Camera-type eye (tissue), 1 donor: ENCODE measurements around a stretch of chr7.

DNA sequence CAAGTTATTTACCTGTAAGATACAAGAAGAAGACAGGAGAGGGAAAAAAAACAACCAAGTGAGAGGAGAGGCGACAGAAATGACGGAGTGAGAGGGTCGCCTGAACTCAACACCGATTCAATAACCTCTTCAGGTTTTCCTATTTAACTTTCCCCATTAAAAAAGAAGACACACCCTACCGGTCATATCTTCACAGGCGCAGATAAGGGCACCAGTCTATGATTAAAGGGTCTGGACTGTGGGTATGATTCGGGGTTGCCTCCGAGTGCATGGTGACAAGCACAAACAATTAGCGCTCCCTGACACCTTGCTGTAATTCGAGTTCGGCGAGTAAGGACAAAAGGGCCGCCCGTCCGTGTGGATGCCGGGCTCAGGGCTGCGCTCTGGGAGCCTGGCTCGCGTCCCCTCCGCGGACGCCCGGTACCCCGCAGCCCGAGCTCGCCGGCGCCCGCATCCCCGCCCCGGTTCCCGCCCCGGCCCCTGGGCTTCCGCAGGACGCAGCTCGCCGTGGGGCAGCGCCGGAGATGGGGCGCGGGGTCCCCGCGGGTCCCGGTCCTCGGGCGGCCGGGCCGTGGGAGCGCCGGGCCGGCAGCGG is 111.9 kb upstream of the RHEB start:
- RAMPAGE, long total RNA = no peak

- RAMPAGE, long total RNA = no peak
Measured at GRCh38 chr7:151651493-151651947, 131.8 kb upstream of the RHEB start.

- RAMPAGE, long total RNA = no peak
Measured at GRCh38 chr7:151744905-151746194, 131.6 kb downstream of the PRKAG2 start.

- RAMPAGE, long total RNA = no peak
Measured at GRCh38 chr7:151748730-151749100, 128.2 kb downstream of the PRKAG2 start.

DNA sequence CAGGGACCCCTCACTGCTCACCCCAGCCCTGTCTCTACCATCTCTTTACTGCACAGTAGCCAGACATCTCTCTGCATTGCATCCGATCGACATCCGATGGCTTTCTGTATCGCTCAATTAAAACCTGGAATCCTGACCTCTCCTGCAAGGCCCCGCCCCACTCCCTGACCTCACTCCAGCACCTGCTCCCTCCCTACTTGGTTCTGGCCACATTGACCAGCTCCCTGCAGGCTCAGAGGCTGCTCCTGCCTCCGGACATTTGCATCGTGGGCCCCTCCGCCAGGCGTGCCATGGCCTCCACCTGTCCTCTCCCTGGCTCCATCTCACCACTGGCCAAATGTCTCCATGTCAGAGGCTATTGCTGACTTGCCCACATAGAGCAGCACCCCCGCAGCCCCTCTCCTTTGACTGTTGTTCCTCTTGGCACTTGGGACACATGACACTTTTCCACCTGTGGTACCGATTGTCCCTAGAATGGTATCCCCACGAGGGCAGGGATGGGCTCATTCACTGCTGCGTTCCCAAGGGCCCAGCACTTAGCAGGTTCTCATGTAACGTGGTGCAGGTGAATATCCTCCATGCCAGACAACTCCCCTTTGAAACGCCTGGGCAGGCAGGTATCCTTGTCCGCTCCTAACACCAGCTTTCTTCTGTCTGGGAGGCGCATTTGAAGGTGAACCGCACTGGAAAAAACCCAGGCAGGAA is 117.8 kb downstream of the PRKAG2 start:
- RAMPAGE, long total RNA = no peak

DNA sequence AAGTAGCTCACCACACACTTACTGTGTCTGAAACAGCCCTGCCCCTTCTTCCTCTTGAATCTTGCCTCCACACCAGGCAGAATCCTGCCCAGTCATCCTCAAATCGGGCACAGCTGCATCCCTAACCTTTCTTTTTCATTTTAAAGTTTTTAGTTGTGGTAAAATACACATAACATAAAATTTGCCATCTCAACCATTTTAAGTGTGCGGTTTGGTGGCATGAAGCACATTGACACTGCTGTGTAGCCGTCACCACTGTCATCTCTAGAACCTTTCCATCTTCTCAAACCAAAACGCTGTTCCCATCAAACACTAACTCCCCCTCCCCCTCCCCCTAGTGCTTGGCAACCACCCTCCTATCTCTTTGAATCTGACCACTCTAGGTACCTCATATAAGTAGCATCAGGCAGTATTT is 89.9 kb downstream of the PRKAG2 start:
- RAMPAGE, long total RNA = no peak

GRCh38 chr7:151790824-151791489 is 86.0 kb downstream of the PRKAG2 start:
- RAMPAGE, long total RNA = no peak

DNA sequence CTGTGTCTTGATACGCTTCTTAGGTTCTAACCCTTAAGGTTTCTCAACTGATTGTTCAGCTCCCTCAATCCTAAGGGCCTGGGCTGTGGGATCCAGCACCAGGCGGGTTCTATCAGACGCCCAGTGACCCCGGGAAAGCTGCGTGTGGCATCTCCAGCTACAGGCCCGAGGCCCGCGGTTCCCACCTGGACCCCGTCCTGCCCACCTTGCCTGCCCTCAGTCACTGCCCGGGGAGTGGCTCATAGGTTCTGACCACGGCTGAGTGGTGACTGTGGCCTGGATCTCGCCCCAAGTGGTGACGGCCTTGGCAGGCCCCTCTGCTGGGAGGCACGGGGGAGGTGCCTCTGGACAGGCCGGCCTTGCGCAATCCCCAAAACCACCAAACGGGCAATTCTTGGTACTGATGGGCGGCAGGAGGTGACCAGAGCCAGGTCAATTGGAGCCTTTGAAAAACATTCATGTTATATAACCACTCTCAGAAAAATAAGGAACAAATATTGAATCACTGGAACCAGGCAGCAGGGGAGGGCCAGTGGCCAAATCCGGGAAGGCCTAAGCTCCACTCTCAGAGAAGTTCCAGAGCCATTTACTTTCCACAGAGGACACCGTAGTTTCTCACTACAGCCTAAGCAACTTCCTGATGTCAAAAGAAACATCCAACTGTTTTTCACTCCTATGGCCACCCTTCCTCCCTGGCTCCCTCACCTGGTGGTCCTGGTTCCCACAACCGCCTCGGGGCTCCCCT is 83.4 kb downstream of the PRKAG2 start:
- RAMPAGE, long total RNA = no peak

DNA sequence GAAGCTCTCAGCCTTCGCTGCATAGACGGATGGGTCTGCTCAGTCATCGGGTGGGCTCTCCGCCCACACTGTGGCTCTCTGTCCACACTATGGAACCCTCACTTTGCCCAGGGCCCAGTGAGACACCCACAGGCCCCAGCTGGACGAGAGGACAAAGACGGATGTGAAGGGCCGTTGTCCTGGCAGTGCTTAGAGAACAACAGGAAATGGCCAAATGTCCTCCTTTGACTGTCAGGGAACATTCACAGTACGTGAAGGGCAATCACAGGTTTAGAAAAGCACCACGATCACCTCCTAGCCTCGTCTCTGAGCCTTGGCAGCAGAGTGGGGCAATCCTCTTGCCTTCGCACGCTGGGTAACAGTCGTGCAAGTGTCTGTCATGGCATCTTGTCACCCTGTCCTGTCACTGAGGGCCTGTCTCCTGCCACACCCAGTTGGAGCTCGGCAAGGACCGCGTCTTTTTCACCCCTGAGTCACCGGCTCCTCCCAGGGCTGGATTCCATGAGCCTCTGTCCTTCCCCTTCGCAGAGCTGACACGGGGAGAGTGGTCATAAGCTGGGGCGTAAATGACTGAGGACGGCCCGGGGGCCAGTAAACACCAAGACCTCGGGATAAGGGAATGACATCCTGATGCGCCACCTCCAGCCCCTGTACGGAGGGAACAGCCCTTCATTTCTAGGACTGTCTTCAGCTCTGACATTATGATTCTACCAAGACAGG is 80.6 kb downstream of the PRKAG2 start:
- RAMPAGE, long total RNA = no peak

DNA sequence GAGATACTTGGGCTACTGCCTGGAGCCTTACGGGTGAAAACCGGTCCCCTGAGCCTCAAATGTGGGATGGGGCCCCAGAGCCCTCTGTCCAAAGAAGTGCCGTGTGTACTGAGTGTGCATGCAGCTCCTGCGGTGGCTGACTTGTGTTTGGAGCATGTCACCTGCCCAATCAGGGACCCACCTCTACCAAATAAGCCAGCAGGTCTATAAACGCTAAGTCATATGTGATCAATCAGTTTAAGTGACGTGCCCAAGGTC is 57.3 kb downstream of the PRKAG2 start:
- RAMPAGE, long total RNA = no peak

- RAMPAGE, long total RNA = no peak
Measured at GRCh38 chr7:151849100-151849648, 27.7 kb downstream of the PRKAG2 start.

DNA sequence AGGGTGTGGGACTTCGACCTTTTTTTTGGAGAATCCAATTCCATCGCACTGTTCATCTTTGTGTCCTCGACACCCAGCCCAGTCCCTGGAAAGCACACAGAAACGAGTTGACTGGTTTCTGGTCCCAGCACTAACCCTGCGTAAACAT is 9.4 kb downstream of the PRKAG2 start:
- RAMPAGE, long total RNA = no peak

- RAMPAGE, long total RNA = no peak
Measured at GRCh38 chr7:152121605-152122384, 96.3 kb downstream of the GALNT11 start.

GRCh38 chr7:152144960-152145924 is 119.8 kb downstream of the GALNT11 start:
- RAMPAGE, long total RNA = no peak

DNA sequence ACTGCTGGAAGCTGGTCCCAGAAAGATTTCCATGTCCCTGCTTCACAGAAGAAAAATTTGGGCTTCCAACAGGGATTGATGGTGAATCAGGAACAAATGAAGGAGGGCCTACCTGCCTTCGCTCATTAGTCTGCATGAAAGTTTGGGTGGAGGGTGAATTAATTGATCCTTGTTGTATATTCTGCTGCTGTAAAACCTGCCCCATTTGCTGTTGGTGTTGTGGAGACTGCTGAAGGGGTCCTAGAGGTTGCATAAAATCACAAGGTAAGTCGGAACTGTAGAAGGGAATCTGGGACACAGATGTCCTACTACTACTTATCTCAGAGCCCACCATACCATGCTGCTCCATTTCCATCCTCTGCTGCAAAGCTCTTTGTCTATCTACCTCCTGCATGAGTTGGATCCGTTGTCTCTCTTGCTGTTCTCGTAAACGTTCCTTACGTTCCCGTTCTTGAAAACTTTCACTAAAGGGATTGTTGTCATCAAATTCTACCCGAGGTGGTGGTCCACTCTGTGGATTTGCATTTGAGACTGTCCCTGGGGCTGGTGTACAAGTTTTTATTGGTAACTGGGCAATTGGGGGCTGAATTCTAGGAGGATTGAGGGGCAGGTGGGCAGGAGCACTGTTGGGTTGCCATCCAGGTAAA is 137.6 kb downstream of the GALNT11 start:
- RAMPAGE, long total RNA = no peak

- RAMPAGE, long total RNA = no peak
Measured at GRCh38 chr7:152213573-152213920, 188.1 kb downstream of the GALNT11 start.

GRCh38 chr7:152397225-152397691 is 38.5 kb downstream of the KMT2C start:
- RAMPAGE, long total RNA = no peak

DNA sequence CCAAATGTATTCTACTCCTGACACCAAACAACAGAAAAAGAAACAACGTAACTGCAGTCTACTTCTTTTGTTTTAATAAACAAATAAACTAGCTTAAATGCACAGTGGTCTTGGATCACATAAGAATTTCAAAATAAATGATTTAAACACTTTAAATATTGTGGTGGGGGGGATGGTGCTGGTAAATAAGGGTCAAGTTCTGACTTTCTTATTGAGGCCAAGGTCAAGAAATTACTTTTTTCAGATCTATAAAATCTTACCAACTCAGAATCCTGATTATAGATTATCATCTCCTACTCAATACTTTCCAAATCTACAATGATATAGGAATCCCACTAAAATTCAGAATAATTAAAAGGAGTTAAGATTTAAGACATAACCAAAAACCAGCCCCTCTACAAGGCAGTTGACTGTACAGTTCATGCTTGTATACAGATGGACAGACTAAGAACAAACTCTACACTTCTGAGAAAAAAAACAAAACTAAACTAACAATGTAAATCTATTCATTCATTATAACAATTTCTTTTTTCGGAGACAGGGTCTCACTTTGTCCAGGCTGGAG is 23.1 kb downstream of the KMT2C start:
- RAMPAGE, long total RNA = no peak

GRCh38 chr7:152434149-152434822 is 1.5 kb downstream of the KMT2C start:
- RAMPAGE, long total RNA = no peak

- RAMPAGE, long total RNA = no peak
Measured at GRCh38 chr7:152463520-152463892, 27.7 kb upstream of the KMT2C start.